Jurkat, Clone E6-1 (cell line): ENCODE data around the gene BPI.

- RRBS: no CpG with 5 or more reads among the region's 4 CpGs
Observed at GRCh38 chr20:38239171-38239903, 21.2 kb downstream of the KIAA1755 start.

- RRBS: no CpG with 5 or more reads among the region's 6 CpGs
Observed at GRCh38 chr20:38255211-38255823, 5.2 kb downstream of the KIAA1755 start.

DNA sequence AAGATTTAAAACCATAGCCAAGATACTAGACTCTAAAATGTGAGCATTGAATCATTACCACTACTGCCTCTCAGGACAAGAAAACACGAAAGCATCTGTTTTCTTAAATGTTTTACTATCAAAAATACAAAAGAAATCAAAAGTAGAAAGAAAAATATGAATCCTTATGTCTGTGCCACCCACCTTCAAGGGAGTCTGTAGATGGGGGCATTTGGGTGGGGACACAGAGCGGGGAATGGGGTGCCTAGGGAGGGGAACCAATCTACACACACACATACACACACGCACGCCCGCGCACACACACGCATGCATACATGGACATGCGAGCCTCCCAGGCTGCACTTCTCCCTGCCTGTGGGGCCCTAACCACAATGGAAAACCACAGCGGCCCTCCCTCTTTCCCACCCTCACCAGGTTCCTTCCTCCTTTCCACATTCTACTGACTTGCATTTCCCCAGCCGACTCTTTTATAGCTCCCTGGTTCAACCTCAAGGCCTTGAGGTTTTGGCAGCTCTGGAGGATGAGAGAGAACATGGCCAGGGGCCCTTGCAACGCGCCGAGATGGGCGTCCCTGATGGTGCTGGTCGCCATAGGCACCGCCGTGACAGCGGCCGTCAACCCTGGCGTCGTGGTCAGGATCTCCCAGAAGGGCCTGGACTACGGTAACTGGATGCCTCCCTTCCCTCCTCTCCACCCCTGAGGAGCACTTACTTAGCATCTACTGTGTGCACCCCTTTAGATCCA is at the start of gene BPI:
TSS of gene BPI (plus strand) at position 465 of the 744 bp plus-strand sequence.
- RRBS: no CpG with 5 or more reads among the region's 22 CpGs

DNA sequence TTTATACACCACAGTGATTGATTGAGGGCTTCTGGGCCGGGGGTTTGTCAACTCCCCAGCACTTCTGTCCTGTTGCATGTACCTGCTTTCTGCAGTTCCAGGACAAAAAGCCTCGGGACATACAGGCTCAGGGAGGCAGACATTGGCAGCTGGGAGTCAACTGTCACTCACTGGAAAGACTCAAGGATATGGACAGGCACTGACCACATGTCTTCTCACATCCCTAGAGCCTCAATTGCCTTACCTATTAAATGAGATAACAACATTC is 1.3 kb downstream of the LBP start:
- RRBS: no CpG with 5 or more reads among the region's 2 CpGs

- RRBS: no CpG with 5 or more reads among the region's 12 CpGs
Observed at GRCh38 chr20:38350496-38351173, 4.4 kb downstream of the LBP start.

GRCh38 chr20:38545658-38546595 is 35.1 kb upstream of the ADIG start:
- RRBS: no CpG with 5 or more reads among the region's 6 CpGs

- RRBS: no CpG with 5 or more reads among the region's 7 CpGs
Observed at GRCh38 chr20:38601057-38601514, 20.1 kb downstream of the ADIG start.

DNA sequence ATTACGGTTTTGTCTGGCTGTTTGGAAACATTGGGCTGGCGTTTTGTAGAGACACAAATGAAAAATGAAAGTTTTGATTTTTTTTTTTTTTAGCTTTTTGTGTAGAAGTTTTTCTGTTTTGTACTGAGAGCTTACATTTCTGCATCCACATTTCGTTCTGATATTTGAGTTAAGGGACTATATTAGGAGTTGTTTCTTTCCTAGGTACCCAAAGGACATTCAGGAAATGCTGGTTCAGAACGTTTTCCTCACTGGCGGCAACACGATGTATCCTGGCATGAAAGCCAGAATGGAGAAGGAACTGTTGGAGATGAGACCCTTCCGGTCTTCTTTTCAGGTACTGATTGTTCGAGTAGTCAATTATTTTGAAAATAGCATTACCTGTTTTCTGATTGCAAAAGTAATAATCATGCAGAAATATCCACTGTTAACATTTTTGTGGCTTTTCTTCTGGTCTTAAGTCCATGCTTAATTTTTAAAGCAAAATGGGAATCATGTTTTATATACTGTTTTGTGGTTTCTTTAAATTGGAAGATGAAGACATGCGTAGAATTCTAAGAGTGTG is 19.1 kb downstream of the ACTR5 start:
- RRBS: no CpG with 5 or more reads among the region's 9 CpGs

GRCh38 chr20:38845363-38846063 is 40.0 kb downstream of the PPP1R16B start:
- RRBS: no CpG with 5 or more reads among the region's 7 CpGs

DNA sequence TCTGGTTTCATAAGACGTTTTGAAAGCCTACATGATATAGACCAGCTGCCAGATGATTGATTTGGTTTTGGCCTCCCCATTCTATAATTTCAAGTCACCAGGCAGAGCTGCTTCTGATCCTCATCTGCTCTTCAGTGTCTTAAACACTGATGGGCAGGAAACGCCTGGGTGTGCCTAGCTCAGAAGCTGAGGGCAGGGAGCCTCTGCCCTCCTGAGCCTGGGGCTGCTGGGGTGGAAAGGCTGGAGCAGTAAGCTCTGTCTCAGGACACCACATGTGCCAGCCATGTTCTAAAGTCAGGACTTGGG is 24.6 kb downstream of the DHX35 start:
- RRBS: no CpG with 5 or more reads among the region's 2 CpGs

- RRBS: no CpG with 5 or more reads among the region's 4 CpGs
Observed at GRCh38 chr20:40503065-40503547, 185.9 kb downstream of the MAFB start.

- RRBS: no CpG with 5 or more reads among the region's 10 CpGs
Observed at GRCh38 chr20:40619701-40620102, 69.3 kb downstream of the MAFB start.

DNA sequence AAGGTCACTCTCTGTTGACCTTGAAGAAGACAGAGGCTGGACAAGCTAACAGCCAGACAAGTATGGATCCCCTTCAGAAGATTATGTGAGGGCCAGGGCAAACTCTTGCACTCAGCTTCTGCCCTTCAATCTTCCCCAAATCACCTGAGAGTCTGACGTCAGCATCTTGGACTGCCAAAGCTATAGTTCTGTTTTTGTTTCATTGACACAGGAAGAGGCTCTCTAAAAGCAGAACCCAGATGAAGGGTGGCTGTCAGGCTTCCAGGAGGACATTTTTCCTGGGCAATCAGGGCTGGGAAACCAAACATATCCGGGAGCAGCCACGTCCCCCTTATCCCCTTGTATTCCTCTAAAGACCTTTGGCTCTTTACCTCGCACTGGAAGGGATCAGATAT is 13.5 kb downstream of the MAFB start:
- RRBS: no CpG with 5 or more reads among the region's 4 CpGs

DNA sequence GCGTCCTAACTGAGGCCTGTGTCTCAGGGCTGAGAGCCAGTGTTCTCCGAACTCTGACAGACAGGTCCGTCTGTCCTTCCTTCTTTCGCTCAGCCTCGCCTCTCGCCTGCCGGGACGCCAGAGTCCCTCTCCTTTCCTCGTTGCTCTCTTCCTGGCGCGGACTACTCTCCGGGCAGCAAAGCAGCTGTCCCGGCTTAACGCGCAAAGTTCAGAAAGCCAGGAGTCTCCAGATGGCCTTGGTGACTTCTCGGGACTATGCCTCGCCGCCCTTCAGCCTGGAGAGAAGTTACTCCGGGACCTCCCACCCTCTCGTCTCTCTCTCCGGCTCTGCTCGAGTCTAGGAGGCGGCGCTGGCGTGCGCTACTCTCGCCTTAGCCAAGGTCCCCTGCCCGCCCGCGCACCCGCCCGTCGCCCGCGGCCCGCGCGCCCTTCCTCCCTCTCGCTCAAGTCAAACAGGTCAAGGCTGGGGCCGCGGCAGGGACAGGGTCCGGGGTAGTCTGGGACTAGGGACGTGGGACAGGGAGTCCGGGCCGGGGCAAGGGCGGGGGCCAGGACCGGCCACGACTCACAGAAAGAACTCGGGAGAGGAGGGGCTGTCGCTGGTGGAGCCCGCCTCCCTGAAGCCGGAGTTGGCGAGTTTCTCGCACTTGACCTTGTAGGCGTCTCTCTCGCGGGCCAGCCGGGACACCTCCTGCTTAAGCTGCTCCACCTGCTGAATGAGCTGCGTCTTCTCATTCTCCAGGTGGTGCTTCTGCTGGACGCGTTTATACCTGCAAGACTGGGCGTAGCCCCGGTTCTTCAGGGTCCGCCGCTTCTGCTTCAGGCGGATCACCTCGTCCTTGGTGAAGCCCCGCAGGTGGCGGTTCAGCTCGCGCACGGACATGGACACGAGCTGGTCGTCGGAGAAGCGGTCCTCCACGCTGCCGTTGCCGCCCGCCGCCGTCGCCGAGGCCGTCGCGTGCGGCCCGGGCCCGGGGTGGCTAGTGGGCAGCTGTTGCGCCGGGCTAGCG is 1.4 kb downstream of the MAFB start:
- RRBS: 69% methylated on average over 23 of the region's 93 CpGs

DNA sequence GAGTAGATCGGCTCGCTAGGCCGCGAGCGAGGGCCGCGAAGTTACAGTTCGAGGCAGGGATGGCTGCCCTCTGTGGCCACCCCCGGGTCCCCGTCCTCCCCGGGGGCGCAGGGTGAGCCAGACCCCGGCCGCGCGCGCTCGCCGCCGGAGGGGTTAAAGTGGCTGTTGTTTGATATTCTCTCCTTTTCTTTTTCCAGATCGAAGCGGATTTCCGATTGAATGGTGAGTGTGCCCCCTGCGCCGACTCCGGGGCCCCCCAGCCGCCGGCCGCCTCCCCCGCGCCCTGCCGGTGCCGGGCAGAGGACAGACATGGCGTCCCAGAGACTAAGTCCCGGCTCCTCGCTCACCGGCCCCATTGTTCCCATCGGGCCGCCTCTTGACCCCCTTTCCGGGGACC is 610 bp downstream of the TOP1 start:
- RRBS: 2% methylated on average over 16 of the region's 40 CpGs

- RRBS: no CpG with 5 or more reads among the region's 1 CpG
Observed at GRCh38 chr20:41080945-41081435, 52.4 kb downstream of the TOP1 start.

- RRBS: no CpG with 5 or more reads among the region's 6 CpGs
Observed at GRCh38 chr20:41084197-41085213, 52.8 kb upstream of the PLCG1 start.

GRCh38 chr20:41113874-41114135 is 23.5 kb upstream of the PLCG1 start:
- RRBS: no CpG with 5 or more reads among the region's 4 CpGs

GRCh38 chr20:41117680-41118786 is 19.3 kb upstream of the PLCG1 start:
- RRBS: no CpG with 5 or more reads among the region's 11 CpGs